Duodenum (tissue), 1 donor: ENCODE measurements around a stretch of chr4.

DNA sequence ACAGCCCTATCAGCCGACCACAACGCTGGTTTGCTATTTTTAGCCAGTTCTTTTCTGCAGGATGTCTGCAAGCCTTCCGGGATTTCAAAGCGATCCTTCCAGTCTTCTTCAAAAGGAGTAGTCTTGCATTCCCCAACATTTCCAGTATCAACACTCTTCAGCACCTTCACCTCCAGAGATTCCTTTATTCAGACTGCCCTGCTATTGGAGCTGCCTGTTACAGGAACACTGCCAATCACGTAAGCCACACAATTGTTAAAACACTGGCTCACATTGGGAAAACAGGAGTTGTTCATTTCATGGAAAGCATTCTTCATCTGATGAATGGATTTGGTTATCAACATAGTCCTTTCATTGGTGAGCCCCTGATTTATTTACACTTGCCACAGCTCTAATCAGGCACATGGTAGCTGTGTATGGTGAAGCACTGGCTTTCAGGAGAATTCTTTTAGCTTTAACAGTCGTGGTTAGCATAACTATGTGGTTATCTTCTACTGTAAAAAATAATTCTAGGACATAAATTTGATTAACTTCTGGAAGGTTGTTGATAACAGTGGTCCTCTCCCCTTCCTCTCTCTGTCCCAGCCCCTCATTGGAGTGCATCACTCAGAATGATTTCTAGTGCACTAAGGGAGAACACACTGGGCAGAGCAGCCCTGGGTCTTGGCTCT is 109.8 kb upstream of the SORBS2 start:
- PRO-cap = no peak

GRCh38 chr4:186069666-186069994 is 674 bp downstream of the TLR3 start:
- PRO-cap = no peak

GRCh38 chr4:186074126-186074663 is 5.2 kb downstream of the TLR3 start:
- PRO-cap = no peak

- PRO-cap = no peak
These were observed 10.3 kb downstream of the TLR3 start for GRCh38 chr4:186079206-186079774.

DNA sequence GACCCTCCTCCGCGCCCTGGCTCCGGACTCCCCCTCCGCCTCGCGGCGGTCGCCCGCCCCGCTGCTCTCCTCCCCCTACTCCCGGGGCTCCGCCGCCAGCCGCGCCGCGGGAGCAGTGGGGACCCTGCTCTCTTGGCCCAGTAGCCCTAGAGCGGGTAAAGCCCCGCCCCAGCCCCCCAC is 36.2 kb downstream of the TLR3 start:
- PRO-cap = no peak

GRCh38 chr4:186105412-186106392 is 36.7 kb downstream of the TLR3 start:
- PRO-cap = no peak

- PRO-cap = no peak
These were observed 24.3 kb upstream of the CYP4V2 start for GRCh38 chr4:186166876-186167594.

- PRO-cap = no peak
These were observed 65.0 kb upstream of the MTNR1A start for GRCh38 chr4:186619965-186621215.

DNA sequence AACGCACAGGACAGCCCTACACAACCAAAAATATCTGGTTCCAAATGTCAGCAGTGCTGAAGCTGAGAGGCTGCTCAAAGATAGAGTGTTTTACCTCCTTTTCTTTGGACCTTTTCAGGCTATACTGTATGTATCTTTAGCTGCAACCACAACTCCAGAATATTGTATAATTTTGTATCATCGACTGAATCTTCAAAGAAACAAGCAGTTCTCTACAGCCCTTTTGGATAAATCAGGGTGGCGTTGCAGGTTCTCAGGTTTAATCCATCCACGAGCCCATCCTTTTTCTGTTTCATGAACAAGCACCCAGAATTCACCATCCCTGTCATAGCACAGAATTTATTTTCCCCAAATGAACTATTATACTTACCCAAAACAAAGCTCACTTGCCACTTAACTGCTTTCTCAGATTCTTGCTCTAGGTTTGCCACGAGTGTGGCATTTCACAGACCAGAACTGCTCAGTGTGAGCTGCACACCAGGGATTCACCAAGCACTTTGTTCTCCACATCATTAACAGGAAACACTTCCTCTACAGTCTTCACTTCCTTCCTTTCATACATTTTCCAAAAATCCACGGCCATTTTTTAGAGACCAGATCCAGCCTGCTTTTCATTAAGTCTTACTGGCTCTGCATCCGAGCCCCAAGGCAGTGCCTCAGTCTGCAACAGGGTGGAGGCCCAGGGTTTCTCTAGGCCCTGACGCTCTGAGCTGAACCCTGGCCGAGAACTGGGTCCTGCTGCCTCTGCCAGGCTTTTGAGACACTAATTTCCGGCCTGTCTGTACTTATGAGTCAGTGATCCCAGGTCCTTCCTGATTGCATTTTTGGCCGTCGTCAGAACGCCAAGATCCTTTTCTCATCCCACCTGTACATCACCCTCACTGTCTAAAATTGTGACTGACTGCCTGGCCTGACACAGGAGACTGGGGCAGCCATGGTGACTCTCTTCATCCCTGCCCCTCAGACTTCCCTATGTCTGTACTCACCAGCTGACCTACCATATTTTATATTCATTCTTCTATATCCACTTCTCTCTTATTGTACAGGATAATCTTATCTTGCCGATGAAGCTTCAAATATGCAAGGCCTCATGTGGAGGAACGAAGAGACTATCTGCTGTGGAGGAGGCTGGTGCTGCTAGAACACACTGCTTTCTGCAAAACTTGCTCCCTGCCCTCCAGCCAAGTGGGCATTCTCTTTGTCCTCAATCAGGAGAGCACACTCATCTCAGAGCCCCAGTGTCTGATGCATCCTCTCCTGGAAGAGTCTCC is 67.6 kb upstream of the MTNR1A start:
- PRO-cap = no peak

GRCh38 chr4:186676460-186677026 is 47.1 kb downstream of the FAT1 start:
- PRO-cap = unidirectional peak, plus-strand start at chr4:186676753

- PRO-cap = no peak
These were observed 25.7 kb downstream of the FAT1 start for GRCh38 chr4:186697748-186698474.

- PRO-cap = no peak
These were observed 16.9 kb downstream of the FAT1 start for GRCh38 chr4:186706732-186707249.

GRCh38 chr4:186765564-186766671 is 42.3 kb upstream of the FAT1 start:
- PRO-cap = bidirectional peak, plus-strand start at chr4:186766145, minus-strand start at chr4:186765854

GRCh38 chr4:186934184-186934675 is 210.6 kb upstream of the FAT1 start:
- PRO-cap = no peak

DNA sequence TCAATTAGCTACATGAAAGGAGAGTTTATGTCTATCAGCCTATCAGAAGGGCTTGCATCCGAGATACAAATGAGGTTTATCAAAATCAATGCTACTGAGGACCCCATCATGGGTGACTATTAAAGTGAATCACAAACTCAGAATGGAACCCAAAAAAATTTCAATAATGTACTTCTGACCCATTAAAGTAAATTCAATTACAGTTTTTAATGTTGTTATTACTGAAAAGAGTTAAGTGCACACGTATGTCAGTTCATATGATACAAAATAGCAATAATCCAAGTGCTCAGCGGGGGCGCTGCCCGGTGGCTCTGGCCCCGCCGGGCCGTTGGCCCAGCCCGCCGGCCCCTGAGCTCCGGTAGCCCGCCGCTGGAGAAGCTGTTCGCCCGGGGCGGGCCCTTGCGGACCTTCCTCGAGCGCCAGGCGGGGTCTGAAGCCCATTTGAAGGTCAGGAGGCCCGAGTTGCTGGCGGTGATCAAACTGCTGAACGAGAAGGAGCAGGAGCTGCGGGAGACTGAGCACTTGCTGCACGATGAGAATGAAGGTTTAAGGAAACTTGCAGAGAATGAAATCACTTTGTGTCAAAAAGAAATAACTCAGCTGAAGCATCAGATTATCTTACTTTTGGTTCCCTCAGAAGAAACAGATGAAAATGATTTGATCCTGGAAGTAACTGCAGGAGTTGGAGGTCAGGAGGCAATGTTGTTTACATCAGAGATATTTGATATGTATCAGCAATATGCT is 599.0 kb downstream of the TRIML1 start:
- PRO-cap = no peak

DNA sequence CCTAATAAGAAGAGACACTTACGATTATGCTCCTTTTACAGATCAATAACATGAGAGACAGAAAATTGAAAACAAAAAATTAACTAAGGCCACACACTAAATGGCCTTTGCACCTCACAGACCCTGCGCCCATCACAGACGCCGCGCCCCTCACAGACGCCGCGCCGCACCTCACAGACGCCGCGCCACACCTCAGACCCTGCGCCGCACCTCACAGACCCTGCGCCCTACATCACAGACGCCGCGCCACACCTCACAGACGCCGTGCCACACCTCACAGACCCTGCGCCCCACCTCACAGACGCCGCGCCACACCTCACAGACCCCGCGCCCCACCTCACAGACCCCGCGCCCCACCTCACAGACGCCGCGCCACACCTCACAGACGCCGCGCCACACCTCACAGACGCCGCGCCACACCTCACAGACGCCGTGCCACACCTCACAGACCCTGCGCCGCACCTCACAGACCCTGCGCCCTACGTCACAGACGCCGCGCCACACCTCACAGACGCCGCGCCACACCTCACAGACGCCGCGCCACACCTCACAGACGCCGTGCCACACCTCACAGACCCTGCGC is 657.3 kb downstream of the TRIML1 start:
- PRO-cap = no peak

DNA sequence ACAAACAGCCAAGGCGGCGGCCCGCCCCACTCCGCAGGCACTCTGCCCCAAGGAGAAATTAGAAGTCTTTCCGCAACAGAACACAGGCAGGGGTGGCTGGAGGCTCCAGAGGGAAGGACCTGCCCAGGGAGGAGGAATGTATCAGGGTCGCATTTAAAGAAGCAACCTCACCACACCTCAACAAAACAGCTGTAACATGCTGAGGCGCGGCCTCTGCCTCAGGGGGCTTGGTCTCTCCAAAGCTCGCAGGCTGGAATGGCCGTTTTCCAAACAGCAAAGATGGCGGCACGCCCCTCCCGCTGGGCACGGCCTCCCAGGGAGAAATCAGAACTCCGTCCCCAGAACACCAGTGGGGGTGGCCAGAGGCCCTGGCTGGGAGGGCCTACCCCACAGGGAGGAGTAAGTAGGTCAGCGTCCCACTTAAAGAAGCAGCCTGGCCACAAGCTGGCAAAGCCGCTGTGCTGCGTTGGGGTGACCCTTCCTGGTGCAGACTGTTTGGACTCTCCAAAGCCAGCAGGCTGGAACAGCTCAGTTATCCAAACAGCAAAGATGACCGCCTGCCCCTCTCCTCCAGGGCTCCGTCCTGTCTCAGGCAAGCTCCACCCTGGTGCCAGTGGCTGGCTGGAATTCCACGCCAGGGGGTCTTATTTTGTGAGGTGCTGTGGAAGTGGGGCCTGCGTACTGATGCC is 862.7 kb downstream of the TRIML1 start:
- PRO-cap = no peak

GRCh38 chr4:189004516-189004756 is 865.2 kb downstream of the TRIML1 start:
- PRO-cap = no peak

GRCh38 chr4:189787289-189787805 is 153.3 kb upstream of the FRG1 start:
- PRO-cap = no peak

DNA sequence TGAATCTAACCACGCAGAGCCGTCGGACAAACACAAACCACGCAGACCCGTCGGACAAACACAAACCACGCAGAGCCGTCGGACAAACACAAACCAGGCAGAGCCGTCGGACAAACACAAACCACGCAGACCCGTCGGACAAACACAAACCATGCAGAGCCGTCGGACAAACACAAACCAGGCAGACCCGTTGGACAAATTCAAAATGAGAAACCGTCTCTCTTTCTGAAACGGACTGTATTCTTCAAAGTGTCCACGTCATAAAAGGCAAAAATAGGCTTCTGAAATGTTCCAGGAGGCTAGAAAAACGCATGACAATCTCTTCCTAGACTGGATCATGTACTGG is 111.0 kb upstream of the FRG1 start:
- PRO-cap = unidirectional peak, plus-strand start at position 72 of the sequence